Measurements from ENCODE around the genes INPP4B, SMARCA5 and SMAD1.

GRCh38 chr4:142406731-142407659 is 439.1 kb downstream of the INPP4B start:
- PRO-cap: no peak

- PRO-cap: no peak
Observed at GRCh38 chr4:142473352-142474193, 372.5 kb downstream of the INPP4B start.

DNA sequence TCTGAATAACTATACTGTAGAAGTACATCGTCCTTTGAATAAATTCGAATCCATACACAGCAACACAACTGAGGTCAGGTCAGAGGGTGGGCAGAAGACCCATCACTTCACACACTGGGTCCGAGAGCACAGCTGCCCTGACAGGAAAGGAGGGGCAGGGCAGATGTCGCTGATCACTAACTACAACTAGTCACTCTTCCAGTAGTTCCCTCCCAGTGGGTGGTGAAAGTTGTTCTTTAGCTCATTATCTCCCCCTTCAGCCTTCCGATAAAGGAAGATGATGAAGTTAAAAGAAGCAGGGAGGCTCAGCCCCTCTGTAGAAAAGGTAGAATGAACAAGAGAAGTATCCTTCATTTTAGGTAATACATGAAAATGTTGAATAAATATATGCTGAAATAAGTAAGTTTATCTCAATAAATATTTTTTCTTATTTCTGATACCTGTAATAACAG is 278.9 kb downstream of the INPP4B start:
- PRO-cap: no peak

- PRO-cap: bidirectional peak, plus-strand start at chr4:142846358, minus-strand start at chr4:142846289
Observed at GRCh38 chr4:142846026-142847088, at the start of gene INPP4B. Gene INPP4B, minus strand, starts transcription at chr4:142846301.

DNA sequence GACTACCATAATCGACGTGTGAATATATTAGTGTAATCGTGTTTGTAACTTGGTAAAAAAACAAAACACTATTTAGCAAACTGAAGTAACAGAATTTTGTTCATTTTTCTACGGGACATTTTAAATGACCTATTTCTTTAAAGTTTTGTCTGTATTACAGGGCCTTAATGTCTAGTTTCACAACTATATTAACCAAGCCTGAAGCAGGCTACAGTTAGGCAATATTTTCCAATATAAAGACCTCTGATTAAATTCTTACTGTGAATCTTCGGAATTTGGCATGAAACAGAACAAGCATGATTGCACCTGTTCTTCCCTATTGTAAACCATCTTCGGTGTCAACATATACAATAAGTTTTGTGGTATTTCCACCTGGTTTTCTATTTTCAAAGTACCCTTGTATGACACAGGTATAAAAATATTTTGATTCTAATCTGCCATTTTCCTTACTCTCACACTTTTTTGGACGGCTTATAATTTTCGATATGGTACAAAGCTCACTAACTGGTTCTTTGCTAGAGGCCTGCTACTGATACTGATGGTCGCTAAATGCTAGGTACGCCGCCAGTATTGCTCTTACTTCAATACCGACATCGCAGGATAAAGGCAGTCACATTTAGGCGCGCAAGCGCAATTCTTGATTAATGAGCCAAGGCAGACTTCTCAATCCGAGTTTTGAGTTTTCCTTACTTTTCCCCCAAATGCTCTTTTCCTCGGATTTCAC is 737 bp upstream of the USP38 start:
- PRO-cap: unidirectional peak, plus-strand start at position 579 of the sequence

GRCh38 chr4:143344834-143345194 is 8.1 kb downstream of the GAB1 start:
- PRO-cap: no peak

GRCh38 chr4:143358830-143359357 is 22.2 kb downstream of the GAB1 start:
- PRO-cap: no peak

DNA sequence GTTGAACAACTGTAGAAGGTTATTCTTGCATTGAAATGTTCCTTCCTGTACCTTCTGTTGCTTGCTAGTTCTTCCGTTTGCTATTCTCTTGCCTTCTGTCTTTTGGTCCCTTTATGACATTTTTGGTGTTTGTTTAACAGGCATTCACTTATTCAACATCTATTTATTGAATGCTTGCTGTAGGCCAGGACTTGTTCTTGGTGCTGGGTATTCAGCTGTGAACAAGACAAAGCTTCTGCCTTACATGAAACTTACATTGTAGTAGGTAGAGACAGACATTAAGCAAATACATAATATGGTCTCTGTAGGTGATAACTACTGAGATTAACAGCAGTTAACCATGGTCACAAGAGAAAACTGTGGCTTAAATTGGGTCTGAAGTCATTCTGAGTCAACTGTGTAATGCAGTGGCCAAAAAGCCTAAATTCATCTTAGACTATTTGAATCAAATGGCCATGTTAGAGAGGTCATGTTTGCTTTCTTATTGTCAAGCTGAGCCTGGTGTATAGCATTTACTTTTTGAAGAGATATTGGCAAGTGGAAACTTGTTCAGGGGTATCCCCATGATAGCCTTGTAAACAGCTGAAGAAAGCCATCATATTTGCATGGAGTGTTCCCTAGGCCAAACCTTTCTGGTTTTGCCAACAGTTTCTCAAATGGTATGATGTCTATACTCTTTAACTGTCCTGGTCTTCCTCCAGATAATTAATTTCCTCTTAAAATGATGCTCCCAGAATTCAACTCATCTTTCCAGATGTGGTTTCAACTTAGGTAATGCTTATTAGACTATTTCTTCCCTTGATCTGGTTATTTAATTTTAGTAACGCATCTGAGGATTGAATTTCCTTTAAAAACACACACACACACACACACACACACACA is 35.8 kb downstream of the GAB1 start:
- PRO-cap: no peak

DNA sequence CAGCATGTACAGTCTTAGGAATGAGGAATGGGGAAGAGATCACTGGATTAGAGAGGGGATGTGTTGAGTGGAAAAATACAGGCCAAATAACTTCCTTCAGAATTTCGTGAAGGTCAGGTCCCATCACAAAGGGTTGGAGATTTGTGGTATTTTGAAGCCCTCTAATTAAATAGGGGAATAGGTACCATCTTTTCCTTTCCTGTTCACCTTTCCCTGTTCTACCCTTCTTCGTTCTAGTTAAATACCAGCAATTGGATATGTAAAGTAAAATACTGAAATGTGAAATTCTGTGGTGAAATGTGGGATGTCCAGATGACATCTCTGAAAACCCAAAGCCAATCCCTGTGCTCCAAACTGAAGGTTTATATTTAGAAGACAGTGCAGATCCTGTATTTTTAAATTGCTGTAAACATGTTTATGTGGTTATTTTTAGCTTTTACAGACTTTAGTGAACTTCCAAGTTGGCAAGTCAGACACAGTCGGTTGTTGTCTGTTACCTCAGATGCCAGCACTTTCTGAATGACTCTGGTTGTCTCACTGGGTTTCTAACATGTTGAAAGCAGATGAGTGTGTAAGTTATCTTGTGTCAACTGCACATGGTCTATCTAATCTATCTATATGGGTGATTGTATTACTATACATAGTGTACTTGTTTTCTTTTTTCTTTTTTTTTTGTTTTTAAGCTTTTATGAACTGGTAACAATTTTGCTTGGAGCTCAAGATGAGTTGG is 66.0 kb downstream of the GAB1 start:
- PRO-cap: bidirectional peak, plus-strand start at position 501 of the sequence, minus-strand start at position 253 of the sequence; bidirectional peak, plus-strand start at position 511 of the sequence, minus-strand start at position 521 of the sequence

GRCh38 chr4:143406368-143406943 is 69.8 kb downstream of the GAB1 start:
- PRO-cap: bidirectional peak, plus-strand start at chr4:143406845, minus-strand start at chr4:143406760

- PRO-cap: no peak
Observed at GRCh38 chr4:143420244-143420643, 83.6 kb downstream of the GAB1 start.

DNA sequence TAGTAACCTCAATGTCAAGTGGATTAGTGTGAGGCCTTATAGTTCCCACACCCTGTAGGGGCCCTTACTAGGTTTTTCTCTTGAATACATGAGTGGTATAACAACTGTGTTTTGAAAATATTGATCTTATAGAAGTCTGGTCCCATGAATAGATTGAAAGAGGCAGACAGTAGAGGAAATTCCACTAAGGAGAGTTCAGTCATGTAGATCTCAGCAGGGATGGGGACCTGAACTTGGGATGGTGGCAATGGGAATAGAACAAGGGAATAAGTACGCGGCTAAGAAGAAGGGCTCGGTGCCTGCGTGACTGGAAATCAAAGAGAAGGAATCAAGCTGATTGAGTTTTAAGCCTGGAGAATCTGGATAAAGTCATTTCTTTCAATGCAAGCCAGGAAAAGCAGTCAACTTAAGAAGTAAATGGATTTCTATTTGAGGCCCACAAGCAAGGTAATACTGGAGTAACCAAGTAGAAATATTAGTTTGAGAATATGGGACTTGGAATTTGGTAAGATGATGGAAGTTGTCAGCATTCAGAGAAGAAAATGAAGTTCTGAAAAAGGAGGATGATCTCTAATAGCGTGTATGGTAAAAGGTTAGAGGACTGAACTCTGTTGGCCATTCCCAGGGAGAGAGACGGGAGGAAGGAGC is 77.1 kb upstream of the SMARCA5 start:
- PRO-cap: no peak

DNA sequence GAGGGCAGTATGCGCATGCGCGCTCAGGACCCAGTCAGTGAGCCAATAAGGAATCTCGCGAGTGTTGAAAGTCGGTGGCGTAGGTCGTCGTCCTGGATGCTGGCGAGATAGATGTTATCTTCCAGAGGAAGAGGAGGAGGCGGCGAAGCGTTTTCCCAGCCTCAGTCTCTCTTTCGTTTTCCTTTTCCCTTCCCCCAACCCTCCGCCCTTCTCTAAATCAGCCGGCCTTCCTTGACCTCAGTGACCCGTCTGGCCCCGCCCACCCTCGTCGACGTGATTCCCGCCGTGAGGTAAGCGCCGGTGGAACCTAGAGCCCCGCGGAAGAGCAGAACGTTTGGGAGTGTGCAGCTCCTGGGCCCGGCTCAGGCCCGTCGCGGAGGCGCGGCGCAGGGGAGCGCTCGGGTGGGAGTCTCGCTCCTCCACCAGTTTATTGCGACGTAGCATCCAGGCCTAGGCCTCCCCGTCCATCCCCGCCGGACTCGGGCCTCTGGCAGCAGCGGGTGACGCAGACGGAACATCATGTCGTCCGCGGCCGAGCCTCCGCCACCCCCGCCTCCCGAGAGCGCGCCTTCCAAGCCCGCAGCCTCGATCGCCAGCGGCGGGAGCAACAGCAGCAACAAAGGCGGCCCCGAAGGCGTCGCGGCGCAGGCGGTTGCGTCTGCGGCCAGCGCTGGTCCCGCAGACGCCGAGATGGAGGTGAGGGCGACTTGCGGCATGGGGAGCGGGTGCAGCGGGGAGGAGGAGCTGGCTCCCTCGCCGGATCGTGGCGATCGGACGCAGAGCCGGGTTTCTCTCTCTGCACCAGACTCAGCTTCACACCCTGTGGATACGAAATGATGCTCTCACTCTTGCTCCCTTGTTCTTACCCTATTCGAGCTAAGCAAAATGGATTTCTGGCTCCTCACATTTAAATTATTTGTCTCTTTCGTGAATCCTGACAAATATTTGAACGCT is at the start of gene SMARCA5:
Gene SMARCA5 (plus strand): TSS at position 297 of the 954 bp plus-strand sequence.
- PRO-cap: bidirectional peak, plus-strand start at position 328 of the sequence, minus-strand start outside the sequence; bidirectional peak, plus-strand start at position 667 of the sequence, minus-strand start at position 692 of the sequence; unidirectional peak, minus-strand start at position 838 of the sequence

DNA sequence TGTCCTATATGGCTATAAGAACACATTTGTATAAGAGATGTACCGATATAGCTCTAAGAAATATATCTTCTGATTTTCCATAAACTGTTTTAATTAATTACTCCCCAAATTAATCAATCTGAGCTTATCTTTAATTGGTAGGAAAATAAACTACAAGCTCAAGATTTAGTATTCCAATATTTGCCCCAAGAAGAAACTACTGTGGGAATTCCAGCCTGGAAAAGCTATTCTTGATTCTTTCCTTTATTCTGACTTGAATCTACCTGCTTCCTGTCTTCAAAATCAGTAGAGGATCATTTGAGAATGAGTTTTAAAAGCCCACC is 136.9 kb downstream of the HHIP start:
- PRO-cap: no peak

GRCh38 chr4:144809896-144810529 is 164.1 kb downstream of the HHIP start:
- PRO-cap: no peak

DNA sequence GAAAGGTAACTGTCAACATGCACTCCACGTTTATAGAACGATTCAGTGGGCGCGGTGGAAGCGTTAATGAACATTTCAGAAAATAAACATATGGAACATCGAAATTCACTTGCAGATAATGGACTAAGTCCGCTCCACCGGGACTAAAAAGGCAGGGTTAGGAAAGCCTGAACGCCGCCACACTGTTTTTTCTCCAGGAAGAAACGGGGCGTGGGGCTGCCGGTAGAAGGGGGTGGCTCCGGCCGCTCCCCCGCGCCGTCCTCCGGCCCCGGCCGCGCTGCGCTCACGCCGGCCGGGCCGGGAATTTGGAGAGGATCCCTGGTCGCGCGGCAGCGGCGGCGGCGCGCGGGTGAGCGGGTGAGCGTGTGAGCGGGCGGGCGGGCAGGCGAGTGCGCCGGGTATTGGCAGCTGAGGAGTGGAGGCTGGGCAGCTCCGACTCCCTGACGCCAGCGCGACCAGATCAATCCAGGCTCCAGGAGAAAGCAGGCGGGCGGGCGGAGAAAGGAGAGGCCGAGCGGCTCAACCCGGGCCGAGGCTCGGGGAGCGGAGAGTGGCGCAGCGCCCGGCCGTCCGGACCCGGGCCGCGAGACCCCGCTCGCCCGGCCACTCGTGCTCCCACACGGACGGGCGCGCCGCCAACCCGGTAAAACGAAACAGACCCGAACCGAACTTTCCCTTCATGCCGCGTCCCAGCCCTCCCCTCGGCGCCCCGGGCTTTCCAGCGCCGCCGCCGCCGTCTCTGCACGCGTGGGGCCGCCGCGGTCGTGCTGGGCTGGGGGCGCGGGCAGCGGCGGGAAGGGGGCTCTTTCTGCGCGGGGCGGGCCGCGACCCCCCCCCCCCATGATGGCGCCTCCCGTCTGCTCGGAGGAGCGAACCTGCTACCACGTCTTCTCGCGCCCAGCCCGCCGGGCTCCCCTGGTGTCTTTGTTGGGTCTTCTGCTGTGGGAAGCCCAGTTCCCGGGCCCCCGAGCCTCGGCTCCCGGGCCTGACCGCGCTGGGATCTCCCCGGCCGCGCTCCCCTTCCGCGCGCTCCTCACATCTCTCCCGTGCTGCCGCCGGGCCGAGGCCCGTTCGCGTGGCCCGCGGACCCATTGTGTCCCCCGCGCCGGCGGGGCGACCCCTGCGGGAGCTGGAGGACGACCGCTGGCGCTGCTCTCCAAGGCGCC is at the start of gene SMAD1:
Gene SMAD1 (plus strand): TSS at position 458 of the 1,166 bp plus-strand sequence.
- PRO-cap: bidirectional peak, plus-strand start at position 458 of the sequence, minus-strand start at position 373 of the sequence; bidirectional peak, plus-strand start at position 1,102 of the sequence, minus-strand start at position 1,077 of the sequence

GRCh38 chr4:145557826-145558316 is 61.3 kb upstream of the MMAA start:
- PRO-cap: no peak

DNA sequence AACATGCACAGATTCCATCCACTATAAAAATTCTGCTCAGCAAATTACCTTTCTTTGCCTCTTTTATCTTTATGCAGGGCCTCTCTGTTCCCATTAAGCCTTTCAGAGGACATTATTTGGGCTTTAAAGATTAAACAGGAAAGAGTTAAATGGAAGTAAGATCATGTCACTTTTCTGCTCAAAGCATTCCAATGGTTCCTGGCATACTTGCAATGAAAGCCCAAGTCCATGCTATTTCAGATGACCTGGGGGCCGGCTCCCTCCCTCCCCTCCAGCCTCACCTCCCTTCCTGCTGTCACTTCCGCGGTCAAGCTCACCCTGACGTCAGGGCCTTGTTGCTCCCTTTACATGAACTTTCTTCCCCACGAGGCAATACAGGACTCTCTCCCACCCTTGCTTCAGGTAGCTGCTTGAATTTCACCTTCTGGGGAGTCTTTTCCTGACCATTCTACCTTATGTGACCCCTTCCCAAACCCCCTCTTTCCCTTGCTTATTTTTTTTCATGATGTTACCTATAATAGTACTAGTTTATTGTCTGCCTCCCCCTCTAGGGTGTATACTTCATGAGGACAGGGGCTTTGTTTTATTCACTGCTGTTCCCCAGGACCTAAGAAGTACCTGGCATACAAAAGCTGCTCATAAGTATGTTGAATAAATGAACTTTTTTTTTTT is 125.7 kb downstream of the C4orf51 start:
- PRO-cap: no peak

GRCh38 chr4:145881961-145882508 is 56.6 kb downstream of the ZNF827 start:
- PRO-cap: no peak

GRCh38 chr4:145909278-145909695 is 29.3 kb downstream of the ZNF827 start:
- PRO-cap: unidirectional peak, plus-strand start at chr4:145909613